ENCODE results near the gene PIK3R4.

DNA sequence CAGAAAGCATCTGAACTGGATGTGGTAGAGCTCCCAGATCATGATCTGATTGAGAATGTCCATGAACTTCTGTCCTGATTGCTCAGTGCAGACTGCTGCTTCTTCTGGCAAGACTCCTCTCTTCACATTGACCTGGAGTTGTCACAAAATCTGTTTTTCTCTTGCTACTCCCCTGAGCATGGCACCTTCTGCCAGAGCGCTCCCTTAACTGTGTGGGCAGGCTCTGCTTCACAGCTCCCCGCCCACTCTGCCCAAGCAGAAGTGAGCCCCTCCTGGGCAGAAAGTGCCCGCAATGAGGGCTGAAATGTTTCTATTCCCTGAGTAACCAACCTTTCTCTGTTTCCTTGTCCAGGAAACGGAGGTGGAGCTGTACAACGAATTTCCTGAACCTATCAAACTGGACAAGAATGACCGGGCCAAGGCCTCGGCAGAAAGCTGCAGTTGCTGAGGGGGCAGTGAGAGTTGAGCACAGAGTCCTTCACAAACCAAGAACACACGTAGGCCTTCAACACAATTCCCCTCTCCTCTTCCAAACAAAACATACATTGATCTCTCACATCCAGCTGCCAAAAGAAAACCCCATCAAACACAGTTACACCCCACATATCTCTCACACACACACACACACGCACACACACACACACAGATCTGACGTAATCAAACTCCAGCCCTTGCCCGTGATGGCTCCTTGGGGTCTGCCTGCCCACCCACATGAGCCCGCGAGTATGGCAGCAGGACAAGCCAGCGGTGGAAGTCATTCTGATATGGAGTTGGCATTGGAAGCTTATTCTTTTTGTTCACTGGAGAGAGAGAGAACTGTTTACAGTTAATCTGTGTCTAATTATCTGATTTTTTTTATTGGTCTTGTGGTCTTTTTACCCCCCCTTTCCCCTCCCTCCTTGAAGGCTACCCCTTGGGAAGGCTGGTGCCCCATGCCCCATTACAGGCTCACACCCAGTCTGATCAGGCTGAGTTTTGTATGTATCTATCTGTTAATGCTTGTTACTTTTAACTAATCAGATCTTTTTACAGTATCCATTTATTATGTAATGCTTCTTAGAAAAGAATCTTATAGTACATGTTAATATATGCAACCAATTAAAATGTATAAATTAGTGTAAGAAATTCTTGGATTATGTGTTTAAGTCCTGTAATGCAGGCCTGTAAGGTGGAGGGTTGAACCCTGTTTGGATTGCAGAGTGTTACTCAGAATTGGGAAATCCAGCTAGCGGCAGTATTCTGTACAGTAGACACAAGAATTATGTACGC, 66.0 kb upstream of the ACAD9 start:
- PRO-cap, result no peak
- RRBS, result no CpG with 5 or more reads among the region's 16 CpGs

DNA sequence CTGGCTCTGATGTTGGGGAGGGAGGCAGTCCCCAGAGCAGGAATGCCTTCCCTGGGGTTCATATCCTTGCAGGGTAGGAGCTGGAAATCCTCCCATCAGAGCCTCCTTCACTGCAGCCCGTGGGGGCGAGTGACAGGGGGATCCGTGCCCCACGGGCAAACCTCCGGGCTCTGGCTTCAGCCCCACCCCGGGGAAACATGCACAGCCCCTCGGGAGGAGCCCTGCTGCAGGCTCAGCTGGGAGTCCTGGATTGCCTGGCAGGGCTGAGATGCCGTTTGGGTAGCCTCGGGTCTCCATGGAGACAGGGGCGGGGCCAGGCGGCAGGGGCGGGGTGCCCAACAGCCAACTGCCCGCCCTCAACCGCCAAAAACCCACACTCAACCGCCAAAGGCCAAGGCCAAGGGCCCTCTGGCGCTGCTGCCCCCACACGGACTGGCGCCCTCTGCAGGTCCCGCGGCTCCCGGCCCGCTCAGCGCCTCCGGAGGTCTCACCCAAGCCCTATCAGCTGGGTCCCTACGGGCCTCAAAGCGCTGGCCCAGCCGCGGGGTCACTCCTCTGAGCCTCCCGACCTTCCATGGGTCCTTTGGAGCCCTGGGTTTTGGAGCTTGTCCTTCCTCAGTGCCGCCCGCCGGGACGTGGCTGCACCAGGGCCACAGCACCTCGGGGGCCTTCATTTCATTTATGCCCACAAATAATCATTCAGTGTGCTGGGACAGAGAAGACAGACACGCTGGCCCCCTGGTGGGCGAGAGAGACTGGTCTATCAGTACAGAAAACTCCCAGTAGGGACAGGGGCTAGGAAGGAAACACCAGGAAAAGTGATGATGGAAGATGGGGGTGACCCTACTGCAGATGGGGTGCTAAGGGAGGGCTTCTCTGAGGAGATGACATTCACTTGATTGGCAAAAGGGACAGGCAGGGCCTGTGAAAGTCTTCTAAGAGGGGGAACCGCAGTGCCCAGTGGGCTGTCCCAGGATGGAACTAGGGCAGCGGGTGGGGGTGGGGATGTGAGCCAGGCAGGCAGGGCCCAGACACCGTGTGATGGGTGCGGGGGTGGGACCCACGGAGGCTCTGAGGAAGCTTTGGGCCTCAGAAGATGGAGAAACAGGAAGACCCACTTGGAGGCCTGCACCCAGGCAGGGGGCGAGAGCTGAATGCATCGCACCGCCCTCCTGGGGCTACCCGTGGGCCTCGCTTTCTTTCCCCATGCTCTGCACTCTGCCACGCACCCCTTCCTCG, 33.4 kb upstream of the ACAD9 start:
- PRO-cap, result no peak
- RRBS, result no CpG with 5 or more reads among the region's 48 CpGs

DNA sequence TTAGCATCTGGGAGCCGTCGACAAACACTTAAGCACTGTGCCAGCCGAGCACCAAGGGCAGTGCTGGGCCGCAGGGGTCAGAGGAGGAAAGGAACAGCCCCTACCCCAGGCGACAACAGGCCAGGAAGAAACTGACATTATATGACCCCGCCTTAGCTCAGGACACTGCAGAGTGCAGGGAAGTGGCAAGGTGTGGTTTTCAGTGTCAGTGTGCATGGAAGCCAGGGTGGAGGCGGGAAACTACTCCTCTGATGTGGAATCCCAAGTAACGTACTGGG, 1.8 kb downstream of the EFCC1 start:
- PRO-cap, result no peak
- RRBS, result no CpG with 5 or more reads among the region's 8 CpGs

DNA sequence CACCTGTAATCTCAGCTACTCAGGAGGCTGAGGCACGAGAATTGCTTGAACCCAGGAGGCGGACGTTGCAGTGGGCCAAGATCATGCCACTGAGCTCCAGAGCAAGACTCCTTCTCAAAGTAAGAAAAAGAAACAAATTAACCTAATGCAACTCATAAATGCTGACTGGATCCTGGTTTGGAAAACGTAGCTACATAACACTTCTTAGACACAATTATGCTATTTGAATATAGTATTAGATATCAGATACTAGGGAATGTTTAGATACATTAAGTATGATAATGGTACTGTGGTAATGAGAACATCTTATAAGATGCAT, 5.7 kb upstream of the ISY1 start:
- PRO-cap, result no peak
- RRBS, result no CpG with 5 or more reads among the region's 4 CpGs

DNA sequence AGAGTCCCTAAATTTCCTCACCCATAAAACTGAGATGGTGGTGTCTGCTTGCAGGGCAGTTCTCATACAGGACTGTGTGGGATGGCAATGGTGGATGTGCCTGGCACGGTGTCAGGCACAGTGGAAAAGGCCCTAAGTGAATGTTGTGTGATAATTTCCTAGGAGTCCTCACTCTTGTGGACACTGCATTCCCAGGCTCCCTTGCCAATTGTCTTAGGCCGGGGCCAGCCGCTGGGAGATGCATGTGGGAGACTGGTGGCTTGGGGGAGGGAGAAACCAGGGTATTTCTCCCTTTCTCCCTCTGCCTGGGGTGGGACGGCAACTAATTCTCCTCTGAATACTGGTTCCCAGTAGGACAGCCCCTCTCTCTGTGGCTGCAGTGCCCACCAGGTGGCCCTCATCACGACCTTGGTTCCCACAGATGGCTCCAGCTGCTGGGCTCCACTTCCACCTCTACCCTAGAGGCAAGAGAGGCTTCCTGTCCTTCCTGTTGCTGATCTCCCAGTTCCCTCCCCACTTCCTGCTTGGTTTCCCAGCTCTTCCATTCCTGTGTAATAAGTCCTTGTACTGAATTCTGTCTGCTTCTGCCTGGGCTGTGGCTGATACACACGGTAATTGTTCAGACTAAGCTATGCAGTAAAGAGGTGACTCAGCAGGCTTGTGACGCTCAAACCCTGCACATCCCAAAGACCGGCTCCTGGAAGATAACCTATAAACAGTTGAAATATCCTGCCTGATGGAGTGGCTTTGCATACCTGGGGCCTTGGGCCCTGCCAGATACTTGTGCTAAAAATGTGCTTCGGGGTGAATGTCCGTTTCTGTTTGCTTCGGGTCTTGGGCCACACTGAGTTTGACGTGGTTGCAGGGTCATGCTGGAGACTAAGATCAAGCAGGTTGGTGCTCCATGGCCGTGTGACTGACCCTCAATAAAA, 20.4 kb upstream of the COPG1 start:
- PRO-cap, result bidirectional peak, plus-strand start at position 582 of the sequence, minus-strand start at position 580 of the sequence
- RRBS, result no CpG with 5 or more reads among the region's 13 CpGs

- PRO-cap, result no peak
- RRBS, result no CpG with 5 or more reads among the region's 2 CpGs
Measured at GRCh38 chr3:129267742-129268101, 10.9 kb upstream of the HMCES start.

DNA sequence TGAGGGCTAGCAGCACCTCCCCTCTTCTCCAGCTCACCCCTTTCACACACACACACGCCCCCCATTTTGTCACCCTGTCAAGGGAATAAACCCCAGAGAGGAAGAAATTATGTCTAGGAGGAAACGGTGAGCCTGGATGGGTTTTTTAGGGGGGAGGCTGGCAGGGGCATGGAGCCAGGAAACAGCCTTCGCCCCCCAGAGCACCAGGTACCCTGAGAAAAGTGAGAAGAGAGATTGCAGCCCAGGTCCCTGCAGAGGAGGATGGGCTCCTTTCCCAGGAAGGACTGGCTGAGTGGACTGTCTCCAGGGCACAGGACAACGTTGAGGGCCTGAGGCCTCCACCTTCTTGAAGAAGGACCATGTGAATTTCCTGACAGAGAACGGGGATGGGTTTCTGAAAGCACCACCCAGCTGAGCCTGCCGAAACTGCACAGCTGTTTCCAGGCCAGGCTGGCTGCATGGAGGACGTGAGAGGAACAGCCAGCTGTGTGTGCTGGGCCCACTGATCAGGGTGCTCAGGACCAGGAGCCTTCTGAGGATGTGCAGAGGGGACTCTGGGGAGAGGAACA, 1.6 kb upstream of the H1-10 start:
- PRO-cap, result no peak
- RRBS, result no CpG with 5 or more reads among the region's 7 CpGs

DNA sequence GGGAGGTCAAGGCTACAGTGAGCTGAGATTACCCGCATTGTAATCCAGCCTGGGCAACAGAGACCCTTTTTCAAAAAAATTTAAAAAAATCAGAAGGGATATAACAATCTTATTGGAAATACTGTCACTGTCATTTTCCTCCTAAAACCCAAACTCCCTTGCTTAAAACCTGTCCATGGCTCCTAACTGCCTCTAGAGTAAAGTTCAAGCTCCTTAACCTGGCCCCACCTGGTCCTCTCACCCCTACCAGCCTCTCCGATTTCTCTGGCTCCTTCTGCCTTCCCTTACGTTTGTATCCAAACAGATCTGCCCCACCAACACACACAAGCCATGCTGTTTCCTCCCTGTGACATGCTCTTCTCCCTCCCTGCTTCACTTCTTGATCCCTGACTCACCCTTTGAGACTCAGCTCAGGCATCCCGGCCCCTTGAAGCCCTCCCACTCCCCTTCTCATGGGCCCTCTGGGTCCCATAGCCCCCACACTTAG, 4.8 kb downstream of the EFCAB12 start:
- PRO-cap, result no peak
- RRBS, result no CpG with 5 or more reads among the region's 4 CpGs

DNA sequence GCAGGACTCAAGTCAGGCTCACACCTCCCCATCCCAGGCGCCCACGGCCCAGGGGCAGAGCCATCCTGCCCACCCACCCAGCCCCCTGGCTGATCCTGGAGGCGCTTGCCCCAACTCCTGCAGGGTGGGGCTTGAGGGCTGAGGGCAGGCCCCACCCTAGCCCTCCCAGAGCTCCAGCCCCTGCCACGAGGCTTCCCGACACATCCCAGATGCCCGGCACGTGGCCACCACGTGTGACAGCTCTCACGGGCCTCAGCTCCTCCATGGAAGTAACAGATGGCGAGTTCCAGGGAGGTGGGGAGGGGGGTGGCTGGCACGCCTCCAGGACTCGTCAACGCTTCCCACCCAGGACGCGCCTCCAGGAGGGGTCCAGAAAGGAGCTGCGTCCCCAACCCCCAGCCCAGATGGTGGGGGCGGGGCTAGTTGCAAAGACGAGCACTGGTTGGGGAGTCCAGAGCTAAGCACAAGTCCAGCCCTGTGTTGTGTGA, 29.1 kb downstream of the PLXND1 start:
- PRO-cap, result no peak
- RRBS, result no CpG with 5 or more reads among the region's 18 CpGs

GRCh38 chr3:129594835-129595205, 11.7 kb downstream of the PLXND1 start:
- PRO-cap, result no peak
- RRBS, result no CpG with 5 or more reads among the region's 5 CpGs

DNA sequence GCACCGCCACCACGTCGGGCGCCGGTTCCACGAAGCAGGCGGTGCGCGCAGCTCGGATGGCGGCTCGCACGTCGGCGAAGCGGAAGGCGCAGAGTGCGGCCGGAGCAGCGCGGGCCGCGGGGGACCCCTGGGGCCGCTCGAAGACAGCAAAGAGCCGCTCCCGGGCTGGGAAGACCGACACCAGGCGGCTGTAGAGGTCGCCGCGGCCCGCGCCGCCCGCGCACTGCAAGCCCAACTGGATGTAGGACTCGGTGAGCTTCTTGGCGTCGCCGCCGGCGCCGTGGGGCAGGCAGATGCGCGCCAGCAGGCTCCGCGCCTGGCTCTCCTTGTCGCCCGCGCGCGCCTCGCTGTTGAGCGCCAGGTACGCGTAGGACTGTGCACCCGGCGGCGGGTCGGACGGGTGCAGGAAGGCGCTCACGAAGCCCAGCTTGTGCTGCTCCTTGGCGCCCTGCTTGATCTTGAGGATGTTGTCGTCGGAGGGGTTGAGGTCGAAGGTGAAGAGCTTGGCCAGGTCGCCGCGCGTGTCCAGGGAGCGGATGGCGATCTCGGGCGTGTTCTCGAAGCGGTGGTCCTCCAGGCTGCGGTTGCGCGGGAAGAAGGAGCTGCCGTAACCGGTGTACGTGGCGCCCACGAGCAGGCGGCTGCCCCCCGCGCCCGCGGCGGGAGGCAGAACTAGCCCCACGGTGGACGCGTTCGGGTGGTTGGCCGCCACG, 935 bp downstream of the PLXND1 start:
- PRO-cap, result no peak
- RRBS, result 87% methylated on average over 20 of the region's 98 CpGs

DNA sequence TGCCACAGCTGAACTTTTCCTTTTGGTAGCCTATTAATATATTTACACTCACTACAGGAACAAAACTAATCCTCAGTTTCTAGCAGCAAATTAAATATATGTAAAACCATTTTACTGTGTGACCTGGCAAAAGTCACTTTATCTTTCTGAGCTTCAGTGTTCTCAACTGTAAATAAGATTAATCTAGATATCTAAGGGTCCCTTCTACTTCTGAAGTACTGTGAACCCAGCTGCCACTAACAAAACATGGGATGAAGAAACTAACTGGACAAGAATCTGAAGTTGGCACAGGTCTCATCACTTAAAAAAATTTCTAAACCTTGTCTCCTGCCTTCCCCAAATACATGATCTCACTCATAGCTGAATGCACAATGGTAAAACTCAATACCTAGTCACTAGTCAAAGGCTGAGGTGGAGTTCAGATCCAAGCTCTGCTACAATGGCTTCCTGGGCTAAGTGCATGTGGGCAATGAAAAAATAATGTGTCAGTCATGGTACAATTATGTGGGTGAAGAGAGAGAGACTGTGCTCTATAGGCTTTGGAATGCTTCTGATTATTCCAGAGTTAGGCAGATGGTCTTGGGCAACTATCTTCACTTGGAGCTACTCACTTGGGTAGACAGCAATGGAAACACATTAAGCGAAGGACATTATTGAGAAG, 58.4 kb upstream of the PLXND1 start:
- PRO-cap, result no peak
- RRBS, result no CpG with 5 or more reads among the region's 1 CpG

GRCh38 chr3:129674355-129674790, 67.9 kb upstream of the PLXND1 start:
- PRO-cap, result no peak
- RRBS, result no CpG with 5 or more reads among the region's 2 CpGs

DNA sequence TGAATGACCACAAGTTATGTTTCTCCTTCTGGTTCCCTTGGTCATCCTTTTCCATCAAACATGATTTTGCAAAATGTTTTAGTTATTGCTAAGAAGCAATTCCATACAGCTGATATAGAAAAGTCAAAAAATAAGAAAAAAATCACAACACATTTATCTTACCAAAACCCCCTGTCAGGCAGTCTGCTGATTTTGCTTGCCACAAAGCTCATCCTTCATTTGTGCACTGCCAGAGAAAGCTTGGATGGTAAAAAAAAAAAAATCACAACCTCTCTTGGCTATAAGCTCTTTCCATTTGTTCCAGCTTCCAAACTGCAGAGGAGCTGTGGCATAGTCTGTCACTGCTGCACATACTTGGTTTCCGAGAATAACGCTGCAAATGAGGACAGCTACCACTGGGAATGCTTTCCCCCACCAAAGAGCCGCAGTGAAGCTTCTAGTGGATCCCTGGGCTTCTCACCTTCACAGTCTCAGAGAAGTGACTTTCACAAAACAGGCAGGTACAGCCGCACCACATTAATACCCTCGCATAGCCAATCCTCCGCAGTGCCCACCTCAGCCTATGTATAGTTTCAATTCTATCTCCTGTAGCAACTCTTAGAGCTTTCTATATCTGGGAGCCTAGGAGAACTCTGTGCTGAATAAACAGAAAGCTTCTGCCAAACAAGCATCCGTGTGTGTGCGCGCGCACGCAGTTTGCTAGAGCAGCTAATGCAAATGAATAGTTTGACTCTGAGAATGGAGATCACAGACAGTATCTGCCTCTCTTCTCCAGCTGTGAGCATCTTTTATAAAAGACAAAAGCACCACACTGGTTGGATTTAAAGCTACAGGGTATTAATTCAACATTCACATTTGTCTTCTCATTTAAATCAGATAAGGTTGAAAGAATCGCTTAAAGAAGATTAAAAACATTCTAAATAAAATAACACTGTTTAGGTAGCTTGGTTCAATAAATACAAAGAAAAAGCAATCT, 81.8 kb upstream of the PLXND1 start:
- PRO-cap, result no peak
- RRBS, result no CpG with 5 or more reads among the region's 12 CpGs

- PRO-cap, result no peak
- RRBS, result no CpG with 5 or more reads among the region's 10 CpGs
Measured at GRCh38 chr3:129794094-129794790, 99.3 kb downstream of the TMCC1 start.

- PRO-cap, result no peak
- RRBS, result no CpG with 5 or more reads among the region's 1 CpG
Measured at GRCh38 chr3:129878436-129879063, 15.0 kb downstream of the TMCC1 start.

DNA sequence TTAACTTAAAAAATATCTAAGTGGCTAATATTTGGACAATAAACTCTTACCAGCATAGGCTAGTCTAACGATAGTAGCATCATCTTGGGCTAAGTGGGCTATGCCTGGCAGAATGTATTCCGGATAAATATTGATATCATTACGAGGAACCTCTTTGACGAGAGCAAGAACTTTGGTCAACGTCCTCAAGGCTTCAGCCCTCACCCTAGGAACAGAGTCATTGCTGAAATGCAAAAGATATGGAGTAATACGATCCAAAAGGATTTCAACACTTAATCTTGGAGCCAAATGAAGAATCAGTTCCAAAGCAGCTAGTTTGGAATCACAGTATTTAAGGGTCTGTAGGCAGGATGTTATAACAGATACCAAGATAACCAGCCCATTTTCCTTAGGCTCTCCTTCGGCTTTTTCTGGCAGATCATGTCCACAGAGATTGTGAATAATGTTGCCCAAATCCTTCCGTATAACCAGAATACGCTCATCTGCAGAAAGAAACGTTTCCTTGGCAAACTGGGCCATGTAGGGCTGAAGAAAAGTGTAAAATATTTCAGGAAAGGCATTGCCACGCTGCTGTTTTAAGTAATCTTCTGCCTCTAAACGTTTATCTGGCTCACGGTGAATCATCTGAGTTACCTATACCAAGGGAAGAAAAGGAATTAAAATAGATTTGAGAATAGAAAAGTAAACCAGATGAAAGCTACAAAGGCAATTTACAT, 13.0 kb downstream of the PIK3R4 start:
- PRO-cap, result no peak
- RRBS, result no CpG with 5 or more reads among the region's 13 CpGs

DNA sequence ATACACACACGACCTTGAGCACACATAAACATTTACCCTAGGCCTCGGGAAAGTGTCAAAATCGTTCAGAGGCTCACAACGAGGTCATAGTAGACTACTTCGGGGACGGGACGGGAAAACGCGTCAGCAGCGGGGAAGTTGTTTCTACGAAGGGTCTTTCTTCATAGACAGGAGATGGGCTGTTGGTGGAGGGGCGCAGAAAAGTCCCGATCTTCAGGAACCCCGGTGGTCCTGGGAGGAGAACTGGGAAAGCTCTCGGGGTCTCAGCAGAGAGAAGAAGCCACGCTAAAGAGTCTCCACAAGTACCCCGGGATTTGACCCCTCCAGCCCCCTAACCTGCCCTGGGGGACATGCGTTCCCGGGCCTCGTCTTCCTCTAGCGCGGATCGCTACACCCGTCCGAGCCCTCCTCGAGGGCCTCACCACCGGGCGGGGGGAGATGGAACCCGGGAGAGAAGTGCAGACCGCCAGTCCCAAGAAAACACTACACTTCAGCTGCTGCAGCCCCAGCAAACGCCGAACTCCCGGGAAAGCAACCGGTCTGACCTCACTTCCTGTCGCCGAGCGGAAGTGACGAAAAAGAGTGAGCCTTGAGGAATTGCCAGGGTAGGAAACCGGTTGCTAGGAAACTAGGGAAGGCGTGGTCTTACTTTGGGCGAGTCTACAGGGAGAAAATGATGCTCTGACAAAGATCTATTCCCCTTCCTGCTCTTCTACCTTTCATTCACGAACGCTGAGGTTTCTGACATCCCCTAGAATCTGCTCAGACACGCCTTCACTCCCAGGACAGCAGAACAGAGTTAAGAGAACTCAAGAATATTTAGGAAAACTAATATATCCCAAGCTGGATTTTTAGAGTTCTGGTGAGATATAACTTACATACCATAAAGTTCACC, at the start of gene PIK3R4:
Gene PIK3R4, minus strand, starts transcription at position 548 of the 895 bp plus-strand sequence.
- PRO-cap, result bidirectional peak, plus-strand start at position 648 of the sequence, minus-strand start at position 542 of the sequence
- RRBS, result under 1% methylated on average over 24 of the region's 44 CpGs

- PRO-cap, result no peak
- RRBS, result no CpG with 5 or more reads among the region's 10 CpGs
Measured at GRCh38 chr3:131331773-131331972, 49.9 kb upstream of the NUDT16 start.

GRCh38 chr3:132346471-132346817, 29.2 kb downstream of the ACP3 start:
- PRO-cap, result no peak
- RRBS, result no CpG with 5 or more reads among the region's 2 CpGs

All from MCF 10A (cell line).